Camera-type eye (tissue), 1 donor: ENCODE data around the gene HOXB3.

DNA sequence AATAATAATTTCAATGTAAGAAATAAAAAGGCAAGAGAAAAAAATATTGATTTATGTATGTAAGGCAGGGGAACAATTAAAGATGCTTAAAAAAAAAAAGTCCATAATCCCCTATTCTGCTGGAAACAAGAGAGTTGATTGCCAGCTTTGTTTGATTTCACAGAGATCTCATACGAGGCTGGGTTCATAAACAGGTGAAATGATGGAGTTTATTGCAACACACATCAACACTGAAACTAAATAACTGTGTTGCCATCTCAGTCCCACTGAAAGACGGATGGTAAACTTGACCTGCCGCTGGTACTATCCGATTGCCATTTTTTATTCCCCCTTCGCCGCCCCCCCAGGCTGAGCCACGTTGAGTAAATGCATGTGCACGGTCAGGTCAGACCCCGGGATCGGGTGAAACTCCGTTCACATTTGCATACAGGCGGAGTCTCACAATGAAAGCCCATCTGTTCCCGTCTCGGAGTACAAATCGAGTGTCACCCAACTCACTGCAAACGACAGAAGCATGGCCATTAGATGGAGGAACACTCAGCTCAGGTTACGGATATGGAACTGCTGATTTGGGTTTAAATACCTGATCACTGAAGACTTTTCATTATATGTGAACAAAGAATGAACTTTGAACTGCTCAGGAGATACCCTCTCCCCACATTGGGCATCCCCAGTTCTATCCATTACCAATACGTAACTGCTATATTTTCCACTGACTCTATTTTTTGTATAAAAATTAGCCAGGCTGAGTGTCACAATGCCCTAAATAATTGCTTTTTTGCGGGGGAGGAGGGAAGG is 119.1 kb downstream of the SKAP1 start:
- RAMPAGE, long total RNA = no peak

GRCh38 chr17:48528013-48528637 is 2.7 kb downstream of the HOXB1 start:
- RAMPAGE, long total RNA = no peak

DNA sequence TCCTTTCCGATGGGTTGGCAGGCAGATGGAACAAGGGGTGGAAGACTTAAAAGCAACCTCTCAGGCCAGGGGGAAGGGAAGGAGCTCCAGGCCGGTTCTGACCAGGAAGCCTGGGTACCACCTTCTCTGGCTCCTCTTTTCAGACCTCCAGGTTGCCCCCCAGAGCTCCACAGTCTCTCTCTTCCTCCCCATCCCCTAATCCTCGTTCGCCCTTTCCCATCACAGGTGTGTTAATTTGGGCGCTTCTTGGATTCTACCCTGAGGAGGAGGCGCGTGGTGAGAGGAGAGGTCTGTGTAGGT is 5.2 kb upstream of the HOXB2 start:
- RAMPAGE, long total RNA = no peak

GRCh38 chr17:48552823-48553554 is 8.1 kb upstream of the HOXB2 start:
- RAMPAGE, long total RNA = no peak

- RAMPAGE, long total RNA = no peak
Observed at GRCh38 chr17:48574374-48575501, 3.4 kb downstream of the HOXB4 start.

GRCh38 chr17:48579757-48580867 is 2.0 kb upstream of the HOXB4 start:
- RAMPAGE, long total RNA = no peak

- RAMPAGE, long total RNA = no peak
Observed at GRCh38 chr17:48589974-48590798, at the start of gene HOXB3. HOXB3 (minus strand) TSS chr17:48590241.

DNA sequence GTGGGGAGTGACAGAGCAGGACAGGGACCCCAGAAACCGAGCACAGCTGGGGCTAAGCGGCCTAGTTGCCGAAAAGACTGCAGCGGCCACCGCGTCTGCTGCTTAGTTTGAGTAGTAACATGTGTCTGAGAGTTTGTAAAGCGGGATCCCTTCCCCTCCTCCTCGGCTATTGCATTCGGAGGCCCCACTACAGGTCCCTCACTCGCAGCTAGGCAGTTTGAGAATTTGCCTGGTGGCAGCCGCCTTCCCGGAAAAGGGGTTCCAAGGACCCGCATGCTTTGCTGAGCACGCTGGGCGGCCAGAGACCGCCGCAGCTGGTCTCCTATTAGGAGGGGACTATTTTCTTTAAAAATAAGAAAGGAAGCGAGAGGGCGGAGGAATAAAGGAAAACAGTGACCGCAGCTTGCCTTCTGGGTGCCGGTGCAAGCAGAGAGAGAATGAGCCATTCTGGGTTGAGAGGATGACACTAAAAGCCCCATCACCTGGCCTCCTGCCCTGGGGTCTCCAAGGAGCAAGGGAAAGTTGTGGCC is 1.1 kb upstream of the HOXB5 start:
- RAMPAGE, long total RNA = no peak

- RAMPAGE, long total RNA = no peak
Observed at GRCh38 chr17:48605533-48605942, 752 bp upstream of the HOXB6 start.

- RAMPAGE, long total RNA = no peak
Observed at GRCh38 chr17:48612453-48612848, 1.6 kb upstream of the HOXB7 start.

DNA sequence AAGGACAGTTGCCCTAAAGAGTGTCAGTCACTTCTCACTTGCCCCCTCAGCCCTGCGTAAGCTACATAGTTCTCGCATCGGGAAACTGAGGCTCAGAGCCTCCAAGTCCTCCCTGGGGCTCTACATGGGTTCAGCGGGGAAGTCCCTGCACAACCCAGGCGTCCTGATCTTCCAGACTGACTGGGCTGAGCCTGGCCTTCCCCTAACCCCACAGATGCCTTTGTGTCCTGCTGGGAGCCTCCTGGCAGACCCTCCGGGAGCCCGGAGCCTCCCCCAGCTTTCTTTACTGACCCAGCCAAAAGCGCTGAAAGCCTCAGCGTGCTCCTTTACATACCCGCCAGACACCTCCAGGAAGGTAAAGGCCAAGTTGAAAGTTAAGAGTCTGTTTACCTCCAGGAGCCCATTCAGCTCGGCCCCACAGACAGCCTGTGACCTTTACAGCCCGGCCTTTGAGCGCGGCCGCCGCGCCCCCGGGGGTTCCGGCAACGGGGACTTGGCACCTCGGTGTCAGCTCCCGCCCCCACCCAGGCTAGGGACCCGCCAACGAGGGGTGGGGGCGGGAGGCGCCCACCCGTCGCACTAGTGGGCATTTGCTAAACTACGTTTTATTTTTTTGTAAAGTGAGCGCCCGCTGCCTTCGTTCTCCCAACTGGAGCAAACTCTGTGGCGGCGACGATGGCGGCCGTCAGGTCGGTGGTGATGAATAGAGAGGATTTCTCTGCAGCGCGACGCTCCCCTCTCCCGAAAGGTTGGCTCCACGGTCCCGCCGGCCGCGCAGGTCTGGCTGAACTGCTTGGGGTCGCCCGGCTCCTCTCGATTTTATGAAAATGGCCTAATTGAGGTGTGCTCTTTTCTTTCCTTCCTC is 4.5 kb upstream of the HOXB13 start:
- RAMPAGE, long total RNA = no peak

DNA sequence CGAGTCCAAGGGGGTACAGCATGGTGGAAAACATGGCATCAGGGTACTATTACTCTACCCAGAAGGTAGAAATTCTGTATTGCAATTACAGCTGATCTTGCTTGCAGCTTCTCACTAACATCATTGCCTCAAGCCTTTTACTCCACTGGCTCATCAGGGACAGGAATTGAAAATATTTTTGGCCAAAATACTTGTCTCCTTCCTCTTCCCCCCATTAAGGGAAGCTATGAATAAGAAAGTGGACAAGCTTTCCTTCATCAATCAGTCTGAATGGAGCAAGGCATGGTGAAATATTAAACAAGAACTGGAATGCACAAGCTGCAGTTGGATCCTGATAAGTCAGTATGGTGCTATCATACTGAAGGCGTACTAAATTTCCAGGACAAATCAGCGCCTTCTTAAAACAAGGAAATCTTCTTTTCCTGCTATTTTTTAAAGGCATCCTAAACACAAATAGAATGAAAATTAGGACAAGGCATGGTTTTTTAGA is 12.9 kb downstream of the TTLL6 start:
- RAMPAGE, long total RNA = no peak

GRCh38 chr17:48811992-48812344 is 5.1 kb downstream of the TTLL6 start:
- RAMPAGE, long total RNA = no peak

DNA sequence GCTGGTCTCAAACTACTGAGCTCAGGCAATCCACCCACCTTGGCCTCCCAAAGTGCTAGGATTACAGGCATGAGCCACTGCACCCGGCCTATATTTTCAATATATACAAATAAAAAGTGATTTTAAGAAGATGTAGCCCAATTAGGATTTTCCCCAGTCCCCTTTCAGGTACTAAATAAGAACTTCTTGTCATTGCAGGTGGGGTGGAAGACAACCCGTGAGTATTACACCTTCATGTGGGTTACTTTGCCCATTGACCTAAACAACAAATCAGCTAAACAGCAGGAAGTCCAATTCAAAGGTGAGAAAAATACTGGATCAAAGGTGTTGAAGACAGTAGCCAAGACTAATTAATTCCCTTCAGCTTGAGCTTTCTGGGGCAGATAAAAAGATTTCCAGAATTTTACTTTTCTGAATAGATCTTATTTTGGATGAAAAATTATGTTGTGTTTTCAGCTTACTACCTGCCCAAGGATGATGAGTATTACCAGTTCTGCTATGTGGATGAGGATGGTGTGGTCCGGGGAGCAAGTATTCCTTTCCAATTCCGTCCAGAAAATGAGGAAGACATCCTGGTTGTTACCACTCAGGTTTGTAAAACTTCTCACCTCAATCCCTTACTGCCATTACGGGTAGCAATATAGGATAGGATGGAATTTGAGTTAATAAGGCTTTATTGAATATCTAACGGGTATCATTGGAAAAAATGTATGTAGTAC is 17.2 kb downstream of the CALCOCO2 start:
- RAMPAGE, long total RNA = no peak

DNA sequence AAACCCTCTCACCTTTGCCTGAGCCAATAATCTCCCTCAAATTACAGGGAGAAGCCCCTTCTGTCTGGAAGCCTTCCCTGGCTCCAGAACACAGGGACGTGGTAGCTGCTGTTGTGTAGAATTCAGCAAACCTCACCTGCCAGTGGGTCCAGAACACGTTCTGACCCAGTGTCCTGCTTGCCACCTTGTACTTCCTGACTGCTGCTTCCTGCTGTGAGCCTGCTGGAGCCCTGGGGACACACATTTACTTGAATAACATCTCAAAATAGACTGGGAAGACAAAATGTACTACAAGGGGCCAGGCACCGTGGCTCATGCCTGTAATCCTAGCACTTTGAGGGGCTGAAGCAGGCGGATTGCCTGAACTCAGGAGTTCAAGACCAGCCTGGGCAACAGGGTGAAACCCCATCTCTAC is 20.5 kb upstream of the ATP5MC1 start:
- RAMPAGE, long total RNA = no peak

DNA sequence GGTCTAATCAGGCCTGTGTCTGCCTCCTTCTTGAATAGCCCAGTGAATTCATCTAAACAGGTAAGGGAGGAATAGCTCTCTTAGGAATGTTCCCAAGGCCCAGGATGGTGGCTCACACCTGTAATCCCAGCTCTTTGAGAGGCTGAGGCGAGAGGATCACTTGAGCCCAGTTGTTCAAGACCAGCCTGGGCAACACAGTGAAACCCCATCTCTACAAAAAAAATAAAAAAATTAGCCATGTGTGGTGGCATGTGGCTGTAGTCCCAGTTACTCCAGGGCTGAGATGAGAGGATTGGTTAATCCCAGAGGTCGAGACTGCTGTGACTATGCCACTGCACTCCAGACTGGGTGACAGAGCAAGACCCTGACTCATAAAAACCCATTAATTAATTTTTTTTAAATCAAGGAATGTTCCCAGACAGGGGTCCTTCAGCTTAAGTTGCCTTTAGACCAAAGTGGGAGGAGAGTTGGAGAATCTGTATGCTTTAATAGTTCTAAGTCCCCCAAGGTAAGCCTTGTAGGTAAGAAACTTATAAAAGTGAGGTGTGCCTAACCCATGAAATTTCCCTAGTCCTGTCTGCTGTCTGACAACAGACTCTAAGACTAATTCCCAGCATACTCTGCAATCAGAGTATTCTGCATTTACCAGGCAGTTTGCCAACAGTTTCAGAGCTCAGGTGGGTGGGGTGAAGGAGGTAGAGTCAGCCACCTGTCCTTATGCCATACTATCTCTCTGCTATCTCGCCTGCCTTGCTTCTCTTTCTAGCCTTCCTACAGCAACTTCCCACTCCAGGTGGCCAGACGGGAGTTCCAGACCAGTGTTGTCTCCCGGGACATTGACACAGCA is 2.0 kb downstream of the ATP5MC1 start:
- RAMPAGE, long total RNA = no peak

DNA sequence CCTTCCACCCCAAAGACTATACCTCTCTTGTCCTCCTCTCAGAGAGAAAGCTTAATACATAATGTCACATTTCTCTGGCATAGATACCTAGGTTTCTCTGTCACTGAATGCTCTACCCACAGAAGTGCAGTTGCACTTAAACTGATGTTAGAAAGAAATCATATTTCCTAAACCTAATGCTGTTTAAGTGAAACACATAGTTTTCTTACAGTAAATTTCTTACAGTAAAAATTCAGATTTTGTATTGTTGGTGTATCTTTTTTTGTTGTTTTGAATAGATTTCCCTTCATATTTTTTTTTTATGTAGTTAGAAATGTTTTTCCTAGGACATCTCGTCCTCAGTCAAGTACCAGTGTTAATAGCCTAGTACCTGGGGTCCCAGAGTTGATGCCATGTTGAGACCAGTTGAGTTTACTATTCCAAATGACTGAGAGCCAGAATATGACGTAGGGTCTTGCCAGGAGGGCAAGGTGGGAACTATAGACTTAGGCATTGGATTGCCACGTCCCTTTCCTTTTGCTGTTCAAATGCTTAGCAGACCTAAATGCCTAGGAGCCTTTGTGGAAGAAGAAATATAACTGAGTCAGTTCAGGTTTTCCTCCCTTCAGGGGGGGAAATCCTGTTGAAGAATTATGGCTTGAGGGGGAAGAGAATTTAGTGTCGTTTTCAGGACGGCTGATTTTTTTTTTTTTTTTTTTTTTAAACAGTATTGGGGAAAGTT is 3.3 kb downstream of the UBE2Z start:
- RAMPAGE, long total RNA = no peak

GRCh38 chr17:48928777-48929816 is 15.5 kb downstream of the SNF8 start:
- RAMPAGE, long total RNA = no peak

- RAMPAGE, long total RNA = no peak
Observed at GRCh38 chr17:48991101-48991538, 6.1 kb upstream of the IGF2BP1 start.

- RAMPAGE, long total RNA = no peak
Observed at GRCh38 chr17:48995934-48996835, 1.0 kb upstream of the IGF2BP1 start.